Suprapubic skin (tissue), 4 donors: ENCODE measurements around the gene LEKR1.

GRCh38 chr3:156483424-156483846, 71.5 kb downstream of the SSR3 start:
- PRO-cap, result no peak
- RAMPAGE, long total RNA, 4 experiments, result no peak in any of the 4 experiments

DNA sequence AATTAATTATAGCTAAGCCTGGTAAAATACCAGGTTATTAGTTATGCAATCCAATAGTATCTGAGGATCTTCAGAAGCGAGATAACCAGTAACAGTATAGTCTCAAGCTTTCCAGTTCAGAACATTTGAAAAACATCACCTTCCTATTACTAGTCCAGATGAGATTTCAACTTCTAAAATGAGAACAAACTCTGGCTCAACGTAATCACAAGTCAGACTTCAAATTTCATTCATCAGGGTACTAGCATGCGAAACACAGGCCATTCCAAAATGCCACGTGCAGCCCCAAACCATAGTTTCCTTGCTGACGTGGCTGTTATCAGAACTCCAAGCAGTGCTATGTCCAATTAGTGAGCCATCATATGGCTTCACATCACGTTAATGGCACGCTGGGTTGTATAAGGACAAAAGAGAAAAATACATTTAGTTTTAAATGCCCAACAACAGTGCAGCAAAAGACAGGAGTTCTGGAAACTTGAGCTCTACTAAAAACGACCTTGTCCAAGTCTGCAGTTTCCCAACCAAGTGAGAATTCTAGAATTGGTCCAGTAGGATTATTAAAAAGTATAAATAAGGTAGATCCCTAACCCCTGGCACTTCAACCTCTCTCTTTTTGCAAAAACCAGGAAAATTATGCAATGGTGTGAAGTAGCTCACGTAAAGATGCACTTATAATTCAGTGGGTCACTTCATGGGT, 915 bp downstream of the SSR3 start:
- PRO-cap, result no peak
- RAMPAGE, long total RNA, 4 experiments, result no peak in any of the 4 experiments

GRCh38 chr3:156614840-156615236, 59.6 kb upstream of the TIPARP start:
- PRO-cap, result no peak
- RAMPAGE, long total RNA, 4 experiments, result no peak in any of the 4 experiments

DNA sequence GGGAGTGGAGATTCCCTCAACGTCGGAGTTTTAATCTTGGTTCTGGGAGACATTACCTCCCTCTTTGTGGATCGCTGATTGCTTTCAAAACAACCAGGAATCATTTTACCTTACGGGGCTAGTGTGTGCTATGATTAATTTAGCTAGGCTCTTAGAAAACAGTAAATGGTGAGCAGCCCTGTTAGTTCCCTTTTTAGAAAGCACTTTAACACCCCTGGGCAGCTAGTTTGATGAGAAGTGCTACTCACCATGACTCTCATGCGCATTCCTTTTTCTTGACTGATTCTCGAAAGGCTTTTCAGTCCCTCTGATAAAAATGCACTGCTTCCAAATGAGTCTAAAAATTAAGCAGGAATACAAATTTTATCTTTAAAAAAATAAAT, 75.3 kb upstream of the LEKR1 start:
- PRO-cap, result no peak
- RAMPAGE, long total RNA, 4 experiments, result no peak in any of the 4 experiments

DNA sequence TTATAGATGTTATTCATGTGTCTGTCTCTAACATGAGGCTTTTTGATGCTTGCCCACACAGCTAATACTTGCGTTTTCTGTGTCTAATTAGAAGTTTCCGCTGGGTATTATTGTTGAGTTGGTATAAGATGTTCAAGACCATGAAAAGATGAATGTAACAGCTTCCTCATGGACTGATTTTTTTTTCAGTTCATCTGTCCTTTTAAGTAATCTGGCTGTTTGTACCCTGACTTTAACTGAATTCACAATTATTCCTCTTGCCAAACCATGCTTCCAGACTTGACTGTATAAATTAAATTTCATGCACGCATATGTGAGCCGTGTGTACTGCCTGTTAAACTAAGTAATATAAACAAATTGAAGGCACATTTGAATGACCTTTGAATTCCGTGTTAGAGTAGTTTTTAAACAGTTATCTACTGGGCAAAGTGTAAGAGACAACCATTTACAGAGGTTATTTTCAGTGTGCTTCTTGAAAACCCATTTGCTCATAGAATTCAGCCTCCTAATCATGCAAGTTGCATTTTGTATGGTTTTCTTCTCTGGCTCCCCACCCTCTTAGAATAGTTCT, 10.6 kb upstream of the LEKR1 start:
- PRO-cap, result no peak
- RAMPAGE, long total RNA, 4 experiments, result no peak in any of the 4 experiments

GRCh38 chr3:156818047-156818527, 8.1 kb upstream of the LEKR1 start:
- PRO-cap, result no peak
- RAMPAGE, long total RNA, 4 experiments, result no peak in any of the 4 experiments

DNA sequence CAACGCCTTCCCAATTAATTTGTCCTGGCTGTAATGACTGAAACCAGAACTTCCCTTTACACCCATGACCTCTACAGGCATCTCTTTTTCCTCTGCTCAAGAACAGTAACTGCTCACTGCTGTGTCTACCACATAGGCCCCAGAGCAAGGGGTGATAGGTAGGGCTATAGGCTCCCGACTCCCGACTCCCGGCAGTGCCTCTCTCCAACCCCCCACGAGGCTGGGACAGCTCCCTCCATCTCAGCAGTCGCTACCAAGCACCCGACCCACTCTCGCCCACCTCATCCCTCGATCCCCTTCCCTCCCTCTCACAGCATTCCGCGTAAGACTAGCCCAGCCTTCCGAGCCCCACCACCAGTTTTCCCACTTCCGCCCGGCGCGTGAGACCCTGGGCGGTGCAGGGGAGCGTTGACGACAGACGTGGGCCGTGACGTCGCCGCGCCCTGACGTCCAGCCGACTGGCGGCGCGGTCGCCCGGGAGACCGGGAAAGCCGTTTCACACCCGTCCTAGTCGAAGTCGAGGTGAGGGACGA, at the start of gene LEKR1:
Gene LEKR1, plus strand, starts transcription at position 499 of the 533 bp plus-strand sequence.
- PRO-cap, result bidirectional peak, plus-strand start at position 510 of the sequence, minus-strand start at position 365 of the sequence
- RAMPAGE, long total RNA, 4 experiments, result start-site peak on the plus strand in 3 of 4 experiments, centred at positions 447 to 468 of the sequence, 12 to 22 reads per replicate

DNA sequence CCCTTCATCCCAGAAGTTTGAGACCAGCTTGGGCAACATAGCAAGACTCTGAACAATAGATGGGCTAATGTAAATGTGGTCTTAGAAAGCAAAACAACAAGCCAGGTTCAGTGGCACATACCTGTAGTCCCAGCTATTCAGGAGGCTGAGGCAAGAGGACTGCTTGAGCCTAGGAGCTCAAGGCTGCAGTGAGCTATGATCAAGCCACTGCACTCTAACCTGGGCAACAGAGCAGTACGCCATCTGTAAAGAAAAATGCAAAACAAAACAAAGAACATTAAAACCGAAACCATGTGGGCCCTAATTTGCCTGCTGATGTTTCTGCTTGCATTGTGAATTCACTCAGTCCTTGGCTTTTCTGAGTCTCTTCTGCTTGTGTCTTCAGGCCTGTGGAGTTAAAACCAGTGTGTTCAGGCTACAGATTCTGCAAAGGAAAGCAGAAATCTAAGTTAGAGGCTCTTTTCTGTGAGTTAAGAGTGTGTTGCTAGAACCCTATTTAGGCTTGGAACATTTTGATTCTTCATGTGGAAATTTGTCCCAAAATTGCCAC, 56.6 kb downstream of the CCNL1 start:
- PRO-cap, result no peak
- RAMPAGE, long total RNA, 4 experiments, result no peak in any of the 4 experiments

- PRO-cap, result no peak
- RAMPAGE, long total RNA, 4 experiments, result no peak in any of the 4 experiments
Measured at GRCh38 chr3:157119485-157120069, 40.4 kb downstream of the CCNL1 start.

- PRO-cap, result no peak
- RAMPAGE, long total RNA, 4 experiments, result no peak in any of the 4 experiments
Measured at GRCh38 chr3:157248436-157249091, 88.6 kb upstream of the CCNL1 start.

DNA sequence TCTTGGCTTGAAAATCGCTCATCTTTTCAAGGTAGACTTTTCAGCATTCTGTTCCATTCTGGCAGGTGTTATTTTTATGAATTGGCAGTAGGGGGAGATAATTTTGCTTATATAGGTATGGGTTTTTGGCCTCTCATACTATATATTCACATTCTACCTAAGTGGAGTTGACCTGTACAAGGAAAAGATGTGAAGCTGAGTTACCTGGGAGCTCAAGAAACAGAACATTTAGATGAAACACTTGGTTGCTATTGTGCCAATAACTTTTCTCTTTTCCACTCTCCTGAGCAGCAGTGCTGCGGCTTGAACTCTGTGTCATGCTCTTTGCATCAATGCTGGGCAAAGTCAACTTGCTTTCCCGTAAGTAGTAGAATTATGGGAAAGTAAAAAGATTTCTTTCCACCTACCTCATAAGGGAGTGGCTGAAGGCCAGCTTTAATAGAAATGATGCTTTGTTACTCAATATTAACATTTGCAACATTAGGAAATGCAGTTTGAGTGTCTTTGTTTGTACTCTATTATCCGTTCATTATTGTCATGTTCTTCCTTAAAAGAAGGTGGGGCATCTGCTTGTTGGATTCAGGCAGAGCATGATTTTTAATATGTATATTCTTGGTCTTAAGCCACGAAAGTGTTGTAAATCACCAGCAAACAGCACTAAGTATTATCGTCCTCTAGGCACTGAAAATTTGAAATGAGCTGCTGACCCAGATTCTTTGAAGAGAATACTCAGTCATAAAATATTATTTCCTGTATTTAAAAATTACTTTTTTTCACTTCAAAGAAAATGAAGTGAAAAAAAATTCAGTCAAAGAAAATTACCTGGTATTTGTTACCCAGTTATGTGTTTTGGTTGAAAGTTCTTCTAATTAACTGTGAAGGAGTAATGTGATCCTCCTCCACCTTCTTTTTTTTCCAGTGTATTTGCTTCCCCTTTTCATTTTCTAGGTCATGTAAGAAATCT, 27.6 kb upstream of the MFSD1 start:
- PRO-cap, result no peak
- RAMPAGE, long total RNA, 4 experiments, result no peak in any of the 4 experiments

DNA sequence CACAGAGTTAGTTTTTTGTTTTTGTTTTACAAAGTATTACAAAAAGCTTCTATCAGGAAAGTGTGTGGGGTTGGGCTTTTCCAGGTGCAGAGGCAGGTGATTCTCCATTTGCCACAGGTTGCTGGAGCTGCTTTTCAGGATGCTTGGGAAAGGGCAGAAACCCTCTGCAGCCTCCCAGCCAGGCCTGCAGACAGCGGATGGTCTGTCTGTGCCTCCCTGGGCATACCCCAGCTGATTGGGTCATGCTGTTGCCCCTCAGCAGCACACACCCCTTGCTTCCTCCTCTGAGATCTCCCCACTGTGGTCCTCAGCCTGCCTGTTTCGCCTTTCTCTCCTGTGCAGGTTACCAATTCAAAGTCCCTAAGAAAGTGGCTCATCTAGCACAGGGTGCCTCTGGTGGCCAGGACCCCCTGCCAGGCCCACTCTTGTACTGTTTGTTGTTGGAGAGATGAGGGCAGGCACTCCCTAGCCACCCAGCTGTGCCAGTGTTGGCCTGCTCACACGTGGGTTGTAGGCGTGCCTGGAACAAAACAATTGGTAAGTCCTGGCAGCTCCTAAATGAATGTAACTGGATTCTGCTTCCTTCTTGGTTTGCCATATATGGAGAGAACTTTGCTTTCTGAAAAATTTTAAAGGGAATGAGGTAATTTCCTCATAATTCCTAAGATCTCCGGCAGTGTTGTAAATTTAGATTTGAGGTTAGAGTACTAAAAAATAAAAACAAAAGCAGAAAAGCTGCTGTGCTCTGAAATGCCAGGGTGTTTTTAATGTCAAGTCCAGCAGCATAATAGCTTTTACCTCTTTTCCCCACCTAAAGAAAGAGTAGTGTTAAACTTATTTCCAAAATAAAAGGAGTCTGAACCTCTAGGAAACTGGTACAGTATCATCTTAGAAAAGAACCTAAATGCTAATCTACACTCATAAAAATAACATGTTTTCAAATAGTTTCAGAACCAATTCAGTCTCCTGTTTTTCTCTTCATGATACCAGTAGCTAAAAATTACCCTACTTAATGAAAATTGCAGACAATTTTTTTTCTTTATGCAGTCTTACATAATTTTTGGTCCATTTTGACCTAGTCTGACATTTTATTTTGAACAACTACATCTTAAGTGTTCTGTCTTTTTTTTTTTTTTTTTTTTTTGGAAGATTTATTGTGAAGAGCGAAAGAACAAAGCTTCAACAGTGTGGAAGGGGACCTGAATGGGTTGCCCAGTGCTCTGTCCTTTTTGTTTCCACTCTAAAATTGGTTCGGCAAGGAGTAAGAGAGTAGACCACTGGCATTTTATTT, 449.6 kb upstream of the C3orf80 start:
- PRO-cap, result no peak
- RAMPAGE, long total RNA, 4 experiments, result no peak in any of the 4 experiments

- PRO-cap, result no peak
- RAMPAGE, long total RNA, 4 experiments, result no peak in any of the 4 experiments
Measured at GRCh38 chr3:159804753-159805650, 420.2 kb upstream of the C3orf80 start.

GRCh38 chr3:159839447-159840450, 385.5 kb upstream of the C3orf80 start:
- PRO-cap, result unidirectional peak, plus-strand start at chr3:159839960
- RAMPAGE, long total RNA, 4 experiments, result no peak in any of the 4 experiments

GRCh38 chr3:160150134-160150477, 75.1 kb upstream of the C3orf80 start:
- PRO-cap, result no peak
- RAMPAGE, long total RNA, 4 experiments, result no peak in any of the 4 experiments

- PRO-cap, result no peak
- RAMPAGE, long total RNA, 4 experiments, result no peak in any of the 4 experiments
Measured at GRCh38 chr3:160370900-160371403, 28.1 kb downstream of the IFT80 start.

- PRO-cap, result no peak
- RAMPAGE, long total RNA, 4 experiments, result no peak in any of the 4 experiments
Measured at GRCh38 chr3:160400774-160401194, 1.3 kb downstream of the SMC4 start.

DNA sequence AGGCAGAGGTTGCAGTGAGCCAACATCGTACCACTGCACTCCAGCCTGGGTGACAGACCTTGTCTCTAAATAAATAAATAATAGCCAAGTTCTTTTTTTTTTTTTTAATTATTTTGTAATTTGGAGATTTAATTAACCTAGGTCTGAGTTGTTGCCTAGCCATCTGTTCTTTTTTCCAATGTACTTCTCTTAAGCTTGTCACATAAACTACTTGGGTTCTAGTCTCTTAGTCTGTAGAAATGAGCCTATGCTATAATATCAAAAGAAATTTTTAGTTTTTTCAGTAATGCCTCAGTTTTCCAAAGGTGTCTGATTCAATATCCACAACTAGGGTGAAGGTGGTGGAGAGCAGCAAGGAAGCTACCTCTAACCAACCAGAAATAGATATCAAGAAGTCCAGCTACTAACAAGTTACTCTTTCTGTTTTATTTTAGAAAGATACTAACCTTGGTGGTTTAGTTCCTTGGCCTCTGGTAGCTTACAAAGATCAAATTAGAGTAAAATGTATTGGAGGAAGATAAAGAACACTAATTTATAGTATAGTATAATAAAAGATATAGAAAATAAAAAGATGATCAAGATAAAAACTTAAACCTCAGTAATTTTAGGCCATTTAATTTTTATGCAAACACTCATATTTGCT, 8.2 kb downstream of the SMC4 start:
- PRO-cap, result no peak
- RAMPAGE, long total RNA, 4 experiments, result no peak in any of the 4 experiments

- PRO-cap, result no peak
- RAMPAGE, long total RNA, 4 experiments, result no peak in any of the 4 experiments
Measured at GRCh38 chr3:160423214-160423926, 23.9 kb downstream of the SMC4 start.

DNA sequence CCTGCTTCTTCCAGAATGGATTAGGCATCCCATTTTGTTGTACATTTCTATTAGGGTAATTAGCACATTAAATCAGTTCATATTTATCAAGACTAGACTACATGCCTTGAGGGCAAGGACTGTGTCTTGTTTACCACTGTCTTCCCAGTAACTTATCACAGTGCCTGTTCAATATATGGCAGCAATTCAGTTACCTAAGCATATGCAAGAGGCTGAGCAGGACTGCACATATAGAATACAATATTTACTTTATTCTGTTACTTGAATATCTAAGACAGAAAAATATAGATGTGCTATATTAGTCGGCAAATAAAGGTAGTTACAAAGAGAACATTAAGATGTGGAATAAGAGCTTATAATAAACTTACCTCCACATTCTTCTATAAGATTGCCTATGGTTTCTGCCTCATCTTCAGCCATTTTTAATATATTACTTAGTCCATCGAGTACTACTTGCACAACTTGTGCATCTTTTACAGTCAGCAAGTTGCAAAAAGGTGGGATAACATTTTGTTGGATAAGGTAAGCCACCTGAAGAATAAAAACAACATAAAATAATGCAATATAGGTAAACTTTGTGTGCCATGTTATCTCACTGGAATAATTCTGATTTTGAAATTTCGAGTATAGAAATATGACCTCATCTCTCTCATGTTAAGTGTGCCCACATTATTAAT, 57.5 kb downstream of the KPNA4 start:
- PRO-cap, result no peak
- RAMPAGE, long total RNA, 4 experiments, result no peak in any of the 4 experiments